Frontal cortex (tissue), 2 donors: ENCODE measurements around a stretch of chr10.

GRCh38 chr10:32292854-32293273, 54.1 kb downstream of the EPC1 start:
- RAMPAGE, long total RNA, result no peak

DNA sequence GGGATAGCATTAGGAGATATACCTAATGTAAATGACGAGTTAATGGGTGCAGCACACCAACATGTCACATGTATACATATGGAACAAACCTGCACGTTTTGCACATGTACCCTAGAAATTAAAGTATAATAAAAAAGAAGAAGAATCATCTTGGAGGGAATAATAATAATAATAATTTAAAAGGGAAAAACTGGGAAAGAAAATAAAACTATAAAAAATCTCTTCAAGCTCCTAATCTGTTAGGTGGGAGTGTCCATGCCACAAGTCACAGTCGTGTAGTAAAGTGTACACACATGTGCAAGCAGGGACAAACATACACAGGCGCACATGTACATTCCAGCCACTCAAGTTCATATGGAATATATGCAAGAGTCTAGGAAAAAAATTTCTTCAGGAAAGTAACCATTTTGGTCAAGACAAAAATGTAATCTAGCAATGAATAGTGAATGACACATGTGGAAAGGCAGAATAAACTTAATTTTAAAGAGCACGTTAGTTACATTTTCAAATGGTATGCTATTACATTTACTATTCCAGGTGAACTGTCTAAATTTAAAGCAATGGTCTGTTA, 39.7 kb downstream of the ITGB1 start:
- RAMPAGE, long total RNA, result no peak

DNA sequence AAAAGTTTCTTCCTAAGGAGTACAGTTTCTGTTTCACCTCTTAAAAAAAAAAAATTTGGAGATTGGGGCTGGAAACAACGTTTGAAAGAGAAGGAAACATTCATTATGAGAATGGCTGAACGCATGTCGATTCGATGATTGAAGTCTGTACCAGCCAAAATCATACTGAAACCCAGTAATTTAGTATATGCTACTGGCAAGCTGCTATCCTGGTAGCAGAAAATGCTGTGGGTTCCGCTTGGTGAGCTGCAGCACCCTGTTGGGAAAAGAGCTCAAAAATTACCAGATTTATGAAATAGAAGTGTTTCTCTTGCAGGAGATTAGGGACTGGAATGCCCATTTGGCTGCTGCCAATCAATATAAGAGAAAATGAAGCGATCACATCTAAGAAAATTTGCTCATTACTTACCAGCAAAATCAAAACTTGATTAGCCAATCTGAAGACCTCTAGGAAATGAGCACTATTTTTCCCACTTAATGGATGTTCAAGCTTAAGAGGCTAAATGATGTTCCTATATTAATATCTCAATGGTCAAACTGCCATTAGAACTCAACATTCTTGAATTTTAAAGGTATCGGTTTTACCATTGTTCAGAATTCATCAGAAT, 1.1 kb upstream of the ITGB1 start:
- RAMPAGE, long total RNA, result no peak

DNA sequence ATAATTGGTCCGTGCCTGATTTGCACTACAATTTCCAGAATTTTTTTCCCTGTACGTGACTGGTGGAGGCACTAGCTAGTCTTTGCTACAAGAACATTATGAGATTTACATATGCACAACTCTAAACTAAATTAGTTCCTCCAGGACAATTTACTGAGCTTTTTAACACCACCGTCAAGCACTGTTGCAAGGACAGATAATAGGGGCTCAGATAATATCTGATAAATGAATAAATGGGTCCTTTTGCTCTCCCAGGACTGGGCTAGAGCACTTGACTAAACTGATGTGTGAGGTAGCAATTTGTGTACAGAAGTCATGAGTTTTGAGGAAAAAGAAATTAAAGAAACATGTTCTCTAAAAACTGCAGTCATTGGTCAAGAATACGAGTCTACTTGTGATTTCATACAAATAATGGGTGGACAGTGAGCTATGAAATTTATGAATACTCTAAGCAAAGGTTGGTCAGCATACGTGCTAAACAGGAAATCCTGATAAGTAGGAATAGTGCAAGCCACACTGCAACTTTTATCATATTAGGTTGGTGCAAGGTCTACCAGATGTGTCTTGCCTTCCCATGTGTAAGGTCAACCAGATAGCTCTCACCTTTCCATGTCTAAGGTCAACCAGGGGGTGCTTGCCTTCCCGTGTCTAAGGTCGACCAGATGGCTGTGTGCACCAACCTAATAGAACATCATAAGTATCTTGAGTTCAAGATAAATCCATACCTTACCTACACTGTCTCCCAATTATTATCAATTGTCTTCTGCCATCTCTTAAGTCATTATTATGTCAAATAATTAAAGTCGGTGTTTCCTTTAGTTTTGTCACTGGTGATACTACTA, 1.9 kb upstream of the ITGB1 start:
- RAMPAGE, long total RNA, result no peak

DNA sequence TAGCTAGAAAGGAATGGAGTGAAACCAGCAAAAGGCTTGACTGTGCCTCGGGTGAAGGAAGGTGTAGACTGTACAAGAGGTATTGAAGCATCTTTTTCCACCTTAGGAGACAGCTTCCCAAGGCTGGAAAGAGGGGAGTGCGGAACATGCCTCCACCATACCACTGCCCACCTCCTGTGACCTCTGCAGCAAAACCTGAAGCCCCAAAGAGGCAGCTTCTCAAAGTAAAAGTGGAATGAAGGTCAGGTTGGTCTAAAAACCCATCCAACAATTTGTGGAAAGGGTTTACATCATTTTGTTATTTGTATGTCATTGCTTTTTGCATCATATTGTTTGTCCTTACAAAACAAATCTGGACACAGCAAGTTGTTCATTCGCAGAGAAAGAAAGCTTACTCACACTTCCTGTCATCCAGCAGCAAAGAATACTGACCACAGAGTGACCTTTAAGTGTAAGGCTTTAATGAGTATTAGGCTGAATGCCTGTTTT, 27.5 kb upstream of the ITGB1 start:
- RAMPAGE, long total RNA, result no peak

- RAMPAGE, long total RNA, result no peak
These were observed 52.0 kb upstream of the ITGB1 start for GRCh38 chr10:33009823-33010598.

DNA sequence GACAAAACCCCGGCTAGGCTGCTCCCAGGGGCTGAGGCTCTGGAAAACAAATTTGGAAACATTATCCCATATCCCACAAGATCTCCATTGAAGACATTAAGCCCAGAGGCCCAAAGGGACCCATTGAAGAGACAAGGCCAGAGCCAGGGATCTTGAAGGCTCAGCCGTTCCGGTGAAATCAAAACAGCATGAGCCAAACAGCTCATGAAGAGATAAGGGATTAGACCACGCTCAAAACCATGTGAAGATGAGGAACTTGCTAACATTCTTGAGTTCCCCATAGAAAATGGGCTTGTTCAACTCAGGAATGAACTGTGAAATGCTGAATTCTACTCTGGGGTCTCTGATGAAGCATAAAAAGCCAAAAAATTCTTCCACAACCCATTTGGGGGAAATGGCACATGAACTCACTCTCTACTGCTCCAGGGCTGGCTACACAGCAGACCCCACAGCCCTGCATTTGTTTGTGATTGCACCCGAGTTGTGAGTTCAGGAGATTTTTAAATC, 184.4 kb upstream of the ITGB1 start:
- RAMPAGE, long total RNA, result no peak

GRCh38 chr10:33196664-33197726, 137.5 kb downstream of the NRP1 start:
- RAMPAGE, long total RNA, result no peak

GRCh38 chr10:33229924-33230463, 104.5 kb downstream of the NRP1 start:
- RAMPAGE, long total RNA, result no peak

- RAMPAGE, long total RNA, result no peak
These were observed 100.7 kb downstream of the NRP1 start for GRCh38 chr10:33233799-33234122.

GRCh38 chr10:33661701-33662327, 327.3 kb upstream of the NRP1 start:
- RAMPAGE, long total RNA, result no peak

DNA sequence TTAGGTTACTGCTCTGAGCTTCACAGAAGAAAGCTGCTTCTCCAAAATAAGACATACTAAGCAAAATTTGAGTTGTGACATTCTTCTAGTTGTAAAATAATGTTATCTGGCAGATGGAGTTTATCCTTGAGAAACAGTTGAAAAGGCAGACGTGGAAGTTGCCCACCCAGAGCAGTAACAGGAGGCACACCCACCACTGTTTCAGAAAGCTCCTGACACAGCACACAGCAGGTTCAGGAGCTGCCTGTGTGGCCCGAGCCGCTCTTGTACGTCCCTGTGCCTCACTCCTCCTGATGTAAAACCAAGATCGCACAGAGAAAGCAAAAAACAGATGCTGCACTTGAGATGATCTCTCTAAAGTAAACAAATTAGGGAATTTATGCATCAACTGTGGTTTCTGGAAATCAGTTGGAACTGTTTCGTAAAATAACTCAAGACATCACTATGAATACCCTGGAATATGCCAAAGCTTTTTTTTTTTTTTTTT, 620.9 kb downstream of the PARD3 start:
- RAMPAGE, long total RNA, result no peak

GRCh38 chr10:34196149-34196486, 619.0 kb downstream of the PARD3 start:
- RAMPAGE, long total RNA, result no peak

- RAMPAGE, long total RNA, result no peak
These were observed 432.6 kb downstream of the PARD3 start for GRCh38 chr10:34382377-34382955.

GRCh38 chr10:34809229-34809800, 5.8 kb downstream of the PARD3 start:
- RAMPAGE, long total RNA, result no peak

DNA sequence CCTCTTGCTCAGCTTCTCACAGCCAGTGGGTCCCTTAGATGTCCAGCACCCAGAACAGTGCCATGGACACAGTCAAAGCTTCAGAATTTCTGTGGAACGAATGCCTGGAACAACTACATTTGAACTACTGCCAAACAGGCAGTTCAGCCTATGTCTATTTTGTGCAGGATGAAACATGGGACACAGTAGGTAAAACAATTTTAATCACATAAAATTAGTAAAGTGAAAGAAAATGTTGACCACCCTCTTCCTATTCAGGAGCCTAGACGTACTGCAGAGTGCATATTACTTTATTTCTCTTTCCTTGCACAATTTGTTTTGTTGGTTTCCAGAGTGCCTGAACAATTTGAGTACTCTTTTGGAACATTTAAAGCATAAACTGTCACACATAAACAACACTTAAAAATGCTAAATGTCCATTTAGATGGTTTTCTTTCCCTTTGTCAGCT, 2.1 kb downstream of the PARD3 start:
- RAMPAGE, long total RNA, result no peak

GRCh38 chr10:34842032-34842373, 26.9 kb upstream of the PARD3 start:
- RAMPAGE, long total RNA, result no peak

DNA sequence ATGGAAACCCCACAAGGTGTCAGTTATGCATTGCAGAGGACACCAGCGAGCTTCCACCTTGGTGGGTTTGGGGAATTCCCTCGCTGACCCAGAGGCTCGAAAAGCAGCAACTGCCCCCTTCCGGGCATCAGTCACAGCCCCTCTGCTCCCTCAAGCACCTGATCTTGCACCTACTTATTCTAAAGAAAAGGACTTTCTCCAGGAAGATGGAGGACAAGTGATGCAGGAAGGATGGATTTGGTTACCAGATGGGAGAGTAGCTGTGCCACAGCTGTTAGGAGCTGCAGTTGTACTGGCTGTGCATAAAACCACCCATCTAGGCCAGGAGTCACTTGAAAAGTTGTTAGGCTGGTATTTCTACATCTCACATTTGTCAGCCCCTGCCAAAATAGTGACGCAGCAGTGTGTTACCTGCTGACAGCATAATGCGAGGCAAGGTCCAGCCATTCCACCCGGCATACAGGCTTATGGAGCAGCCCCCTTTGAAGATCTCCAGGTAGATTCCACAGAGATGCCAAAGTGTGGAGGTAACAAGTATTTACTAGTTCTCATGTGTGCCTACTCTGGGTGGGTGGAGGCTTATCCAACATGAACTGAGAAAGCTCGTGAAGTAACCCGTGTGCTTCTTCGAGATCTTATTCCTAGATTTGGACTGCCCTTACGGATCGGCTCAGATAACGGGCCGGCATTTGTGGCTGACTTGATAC, 116.4 kb downstream of the CUL2 start:
- RAMPAGE, long total RNA, result no peak

DNA sequence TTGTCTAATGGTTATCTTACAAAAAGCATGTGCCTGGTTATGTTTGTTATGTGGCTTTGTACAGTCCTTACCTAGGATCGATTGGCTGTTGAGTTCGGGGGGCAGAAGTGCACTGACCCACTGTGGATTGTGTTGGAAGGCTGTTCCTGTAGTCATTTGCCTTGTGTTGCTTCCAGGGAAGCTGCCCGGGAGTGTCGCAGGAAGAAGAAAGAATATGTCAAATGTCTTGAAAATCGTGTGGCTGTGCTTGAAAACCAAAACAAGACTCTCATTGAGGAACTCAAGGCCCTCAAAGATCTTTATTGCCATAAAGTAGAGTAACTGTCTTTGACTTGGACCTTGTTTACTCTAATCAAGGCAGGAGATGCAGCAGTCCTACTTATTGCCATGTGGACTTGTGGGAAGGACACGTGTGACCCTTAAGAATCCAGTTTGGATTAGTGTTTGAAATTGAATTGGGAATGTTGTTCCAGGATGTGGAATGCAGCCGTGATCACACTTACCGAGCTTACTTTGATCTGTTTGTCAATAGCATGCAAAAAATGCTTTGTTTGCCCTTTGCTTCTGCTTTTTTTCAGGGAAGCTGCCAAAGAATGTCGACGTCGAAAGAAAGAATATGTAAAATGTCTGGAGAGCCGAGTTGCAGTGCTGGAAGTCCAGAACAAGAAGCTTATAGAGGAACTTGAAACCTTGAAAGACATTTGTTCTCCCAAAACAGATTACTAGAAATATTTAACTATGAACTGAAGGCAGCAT, 84.6 kb downstream of the CREM start:
- RAMPAGE, long total RNA, result no peak

DNA sequence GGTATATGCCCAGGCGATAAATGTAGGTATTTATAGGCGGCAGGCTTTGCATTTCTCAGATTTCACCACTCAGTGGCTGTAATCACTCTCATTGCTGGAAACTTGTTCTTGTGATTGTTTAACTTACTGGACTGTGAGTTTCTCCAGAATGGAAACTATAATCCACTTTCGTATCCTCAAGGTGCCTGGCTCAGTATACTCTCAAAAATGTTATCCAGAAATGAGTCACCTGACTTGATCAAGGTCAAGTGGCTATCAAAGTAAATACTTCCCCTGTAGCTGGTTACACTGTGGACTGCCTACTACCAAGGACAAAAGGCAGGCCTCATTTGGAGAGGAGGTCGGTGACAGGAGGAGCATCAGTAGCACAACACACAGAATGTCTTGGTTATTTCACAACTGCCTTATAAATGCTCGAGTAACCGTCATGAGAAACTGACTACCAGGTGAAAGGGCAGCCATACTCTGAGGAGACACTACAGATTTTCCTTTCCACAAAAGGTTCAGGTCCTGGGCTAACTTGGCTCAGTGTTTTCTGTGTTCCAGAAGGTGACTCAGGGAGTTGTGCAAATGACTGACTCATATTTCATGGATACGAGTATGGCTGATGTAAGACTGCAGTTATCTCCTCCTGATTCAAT, 4.4 kb upstream of the CCNY start:
- RAMPAGE, long total RNA, result no peak